Measurements from ENCODE around the gene PHF10.

DNA sequence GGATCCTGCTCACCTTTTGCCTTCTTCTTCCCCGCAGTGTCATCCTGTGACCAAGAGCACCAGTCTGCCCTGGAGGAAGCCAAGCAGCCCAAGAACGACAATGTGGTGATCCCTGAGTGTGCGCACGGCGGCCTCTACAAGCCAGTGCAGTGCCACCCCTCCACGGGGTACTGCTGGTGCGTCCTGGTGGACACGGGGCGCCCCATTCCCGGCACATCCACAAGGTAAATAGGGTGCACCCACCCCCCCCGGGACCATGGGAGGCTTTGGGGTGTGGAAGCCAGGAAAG is 157.7 kb downstream of the SMOC2 start:
- RRBS: no CpG with 5 or more reads among the region's 11 CpGs

DNA sequence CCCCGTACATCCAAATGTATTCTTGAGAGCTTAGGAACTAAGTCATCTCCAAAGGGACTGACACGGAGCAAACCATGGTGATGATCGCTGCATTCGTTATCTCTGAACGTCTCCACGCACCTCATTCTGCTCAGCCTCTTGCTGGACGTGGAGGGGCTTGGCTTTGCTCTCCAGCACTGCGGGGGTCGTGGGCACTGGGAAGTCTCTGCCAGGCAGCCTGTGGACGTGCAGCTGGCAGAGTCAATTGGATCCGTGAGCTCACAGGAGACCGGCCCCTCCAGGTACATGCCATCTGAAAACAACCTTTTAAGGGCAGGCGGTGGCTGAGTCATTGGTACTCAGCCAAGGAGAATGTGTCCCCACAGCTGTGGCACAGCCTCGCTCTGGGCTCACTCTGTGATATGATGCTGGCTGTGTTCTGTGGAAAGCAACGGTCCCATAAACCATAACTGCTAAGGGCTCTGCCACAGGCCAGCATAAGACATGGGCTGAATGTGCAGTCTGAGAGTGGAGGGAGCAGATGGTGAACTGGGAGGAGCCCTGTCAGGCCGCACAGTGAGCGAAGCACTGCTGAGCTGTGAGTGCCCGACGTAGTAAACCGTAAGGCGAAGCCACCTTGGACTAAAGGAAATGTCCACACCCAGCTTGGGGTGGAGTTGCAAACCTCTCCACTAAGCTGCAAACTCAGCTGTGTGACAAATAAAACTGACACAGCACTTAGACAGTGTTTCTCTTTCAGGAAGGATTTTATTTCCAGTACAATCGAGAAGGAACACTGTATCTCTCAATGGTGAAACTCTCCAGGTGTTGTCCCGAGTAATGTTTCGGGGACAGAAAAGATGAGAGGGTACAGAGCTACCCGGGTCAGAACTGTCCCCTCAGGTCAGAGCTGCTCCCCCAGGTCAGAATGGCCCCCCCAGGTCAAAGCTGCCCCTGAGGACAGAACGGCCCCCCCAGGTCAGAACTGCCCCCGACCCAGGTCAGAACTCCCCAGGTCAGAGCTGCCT is 375.8 kb downstream of the THBS2 start:
- RRBS: no CpG with 5 or more reads among the region's 27 CpGs

- RRBS: no CpG with 5 or more reads among the region's 5 CpGs
Measured at GRCh38 chr6:168950088-168950537, 303.5 kb downstream of the THBS2 start.

GRCh38 chr6:169141501-169142380 is 111.9 kb downstream of the THBS2 start:
- RRBS: no CpG with 5 or more reads among the region's 15 CpGs

DNA sequence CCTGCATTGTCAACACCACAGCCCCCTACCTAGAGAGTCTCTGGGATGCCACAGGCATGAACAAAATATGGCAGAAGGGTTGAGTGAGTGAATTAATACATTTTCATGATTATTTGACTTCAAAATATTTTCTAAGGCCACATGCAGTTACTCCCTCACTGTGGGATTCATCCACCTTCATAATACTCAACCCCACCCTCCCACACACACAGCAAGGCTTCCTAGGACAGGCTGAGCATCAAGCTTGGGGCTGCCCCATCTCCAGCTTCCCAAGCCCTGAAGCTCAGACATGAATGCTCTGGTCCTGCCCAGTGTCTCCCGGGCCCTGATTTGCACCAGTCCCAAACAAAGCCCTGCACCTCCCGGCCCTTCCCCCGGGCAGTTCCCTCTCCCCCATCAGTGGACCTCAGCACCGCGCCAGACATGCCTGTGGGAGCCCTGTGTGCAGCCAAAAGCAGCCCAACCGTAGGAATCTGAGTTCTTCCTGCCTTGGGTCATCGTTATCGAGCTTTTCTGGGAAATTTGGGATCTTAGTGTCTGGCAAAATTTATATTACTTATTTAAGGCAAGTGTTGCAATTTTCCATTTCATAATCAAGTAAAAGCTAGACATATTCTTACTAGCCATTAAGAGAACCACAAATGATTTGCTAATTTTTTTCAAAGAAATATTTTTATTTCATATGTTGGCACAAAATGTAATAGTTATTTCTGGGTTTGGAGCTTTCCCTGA is 63.5 kb downstream of the THBS2 start:
- RRBS: 25% methylated on average over 1 of the region's 8 CpGs

GRCh38 chr6:169252021-169252665 is 1.5 kb downstream of the THBS2 start:
- RRBS: no CpG with 5 or more reads among the region's 16 CpGs

DNA sequence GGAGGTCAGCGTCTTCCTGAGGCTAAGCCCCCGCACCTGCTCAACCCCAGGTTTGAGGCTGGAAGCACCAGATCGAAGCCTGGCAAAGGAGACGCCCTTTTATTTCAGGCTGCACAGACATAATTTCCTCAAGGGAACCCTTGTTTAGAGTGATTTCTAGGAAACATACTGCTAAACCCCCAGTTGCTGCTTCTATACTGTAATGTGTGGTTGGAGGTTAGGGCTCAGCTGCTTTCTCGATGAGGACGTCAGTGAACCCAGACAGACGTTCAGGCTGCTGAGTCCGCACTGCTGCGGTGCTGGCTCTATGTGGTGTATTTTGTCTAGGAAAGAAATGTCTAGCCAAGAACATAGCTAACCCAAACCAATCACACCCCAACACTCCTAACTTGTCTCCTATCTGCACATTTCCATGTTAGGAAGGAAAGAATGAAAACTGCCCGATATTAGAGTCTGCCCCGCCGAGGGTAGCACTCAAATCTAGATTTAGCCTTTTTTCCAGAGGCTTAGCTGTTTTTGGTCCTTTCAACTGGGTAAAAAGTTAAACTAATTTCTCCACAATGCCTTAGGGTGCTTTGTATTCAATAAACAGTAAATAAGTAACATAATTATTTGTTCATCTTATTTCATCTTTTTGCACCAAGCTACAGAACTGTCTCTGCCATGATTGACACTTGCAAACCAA is 66.0 kb upstream of the THBS2 start:
- RRBS: no CpG with 5 or more reads among the region's 12 CpGs

- RRBS: no CpG with 5 or more reads among the region's 6 CpGs
Measured at GRCh38 chr6:169339947-169340248, 86.3 kb upstream of the THBS2 start.

DNA sequence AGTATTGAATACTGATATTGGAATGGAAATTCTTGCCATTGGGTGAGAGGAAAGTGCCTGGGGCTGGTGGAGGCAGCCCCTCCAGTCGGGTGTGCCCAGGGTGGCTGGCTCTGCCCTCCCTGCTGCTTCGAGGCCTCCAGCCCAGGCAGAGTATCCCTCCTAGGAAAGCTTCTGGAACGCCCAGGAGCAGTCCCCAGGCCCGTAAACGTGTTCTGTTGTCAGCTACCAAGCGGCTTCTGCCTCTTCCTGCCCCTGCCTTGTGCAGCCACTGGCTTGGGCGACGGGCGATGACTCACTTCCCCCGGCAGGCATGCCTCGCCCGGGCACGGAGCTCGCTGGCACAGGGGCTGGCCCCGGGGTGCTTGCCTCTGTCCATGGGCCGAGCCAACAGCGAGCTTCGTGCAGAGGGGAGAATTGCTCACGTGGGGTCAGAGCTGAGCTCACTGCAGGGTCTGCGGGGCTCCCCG is 86.7 kb upstream of the THBS2 start:
- RRBS: 32% methylated on average over 4 of the region's 21 CpGs

- RRBS: no CpG with 5 or more reads among the region's 11 CpGs
Measured at GRCh38 chr6:169371325-169371918, 117.8 kb upstream of the THBS2 start.

DNA sequence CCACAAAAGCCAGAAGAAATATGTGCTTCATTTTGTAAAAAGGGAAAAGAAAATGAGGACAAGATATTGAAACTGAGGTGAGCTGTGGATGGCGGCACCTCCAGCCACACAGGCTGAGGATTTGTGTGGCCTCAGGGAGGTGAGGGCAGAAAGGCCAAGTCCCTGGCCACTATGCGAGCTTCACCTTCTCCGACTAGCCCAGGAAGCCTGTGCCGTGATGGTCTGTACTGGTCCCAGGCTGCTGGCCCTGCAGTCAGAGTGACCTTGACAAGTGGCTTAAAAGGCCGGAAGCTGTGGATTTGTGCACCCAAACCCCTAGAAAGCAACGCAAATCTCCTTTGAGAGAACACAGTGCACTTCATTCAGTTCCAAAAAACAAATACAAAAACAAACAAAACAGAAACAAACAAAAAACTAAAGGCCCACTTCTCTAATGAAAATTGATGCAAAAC is 48.1 kb downstream of the WDR27 start:
- RRBS: no CpG with 5 or more reads among the region's 6 CpGs

- RRBS: no CpG with 5 or more reads among the region's 2 CpGs
Measured at GRCh38 chr6:169718568-169719004, 5.7 kb downstream of the PHF10 start.

- RRBS: 3% methylated on average over 31 of the region's 134 CpGs
Measured at GRCh38 chr6:169724046-169724891, at the start of gene PHF10. Gene PHF10, minus strand, starts transcription at chr6:169724500.

DNA sequence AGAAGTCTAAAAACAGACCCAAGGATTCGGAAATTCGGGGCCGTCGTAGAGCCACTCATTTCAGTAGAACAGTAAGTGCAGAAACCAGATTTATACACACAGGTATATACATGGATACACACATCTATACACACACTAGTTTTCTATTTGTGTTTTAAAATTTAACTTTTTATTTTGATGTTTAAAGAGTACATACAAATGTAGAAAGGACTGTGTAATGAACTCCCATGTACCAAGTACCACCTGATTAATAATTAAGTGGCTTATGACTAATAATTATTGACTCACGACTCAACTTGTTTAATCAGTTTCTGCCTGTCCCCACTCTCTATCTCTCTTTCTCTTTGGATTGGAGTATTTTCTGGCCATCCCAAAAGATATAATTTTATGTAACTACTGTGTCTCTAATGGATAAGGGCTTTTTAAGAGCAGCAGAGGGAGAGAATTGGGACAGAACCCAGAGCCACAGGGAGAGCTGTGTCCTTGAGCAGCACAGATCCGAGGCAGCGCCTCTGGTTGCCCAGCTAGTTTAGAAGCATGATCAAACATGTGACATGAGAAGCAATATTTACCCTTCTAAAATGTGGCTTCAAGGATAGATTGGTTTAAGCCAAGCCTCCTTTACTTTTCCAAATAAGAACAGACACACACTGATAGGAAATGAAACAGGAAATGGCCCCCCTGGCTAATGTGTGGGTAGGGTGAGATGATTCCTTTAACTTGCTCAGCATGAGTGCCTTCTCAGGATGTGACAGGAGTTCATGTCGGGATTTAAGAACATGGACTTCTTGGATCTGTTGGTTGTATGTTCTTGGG is 80.9 kb downstream of the ERMARD start:
- RRBS: no CpG with 5 or more reads among the region's 8 CpGs

DNA sequence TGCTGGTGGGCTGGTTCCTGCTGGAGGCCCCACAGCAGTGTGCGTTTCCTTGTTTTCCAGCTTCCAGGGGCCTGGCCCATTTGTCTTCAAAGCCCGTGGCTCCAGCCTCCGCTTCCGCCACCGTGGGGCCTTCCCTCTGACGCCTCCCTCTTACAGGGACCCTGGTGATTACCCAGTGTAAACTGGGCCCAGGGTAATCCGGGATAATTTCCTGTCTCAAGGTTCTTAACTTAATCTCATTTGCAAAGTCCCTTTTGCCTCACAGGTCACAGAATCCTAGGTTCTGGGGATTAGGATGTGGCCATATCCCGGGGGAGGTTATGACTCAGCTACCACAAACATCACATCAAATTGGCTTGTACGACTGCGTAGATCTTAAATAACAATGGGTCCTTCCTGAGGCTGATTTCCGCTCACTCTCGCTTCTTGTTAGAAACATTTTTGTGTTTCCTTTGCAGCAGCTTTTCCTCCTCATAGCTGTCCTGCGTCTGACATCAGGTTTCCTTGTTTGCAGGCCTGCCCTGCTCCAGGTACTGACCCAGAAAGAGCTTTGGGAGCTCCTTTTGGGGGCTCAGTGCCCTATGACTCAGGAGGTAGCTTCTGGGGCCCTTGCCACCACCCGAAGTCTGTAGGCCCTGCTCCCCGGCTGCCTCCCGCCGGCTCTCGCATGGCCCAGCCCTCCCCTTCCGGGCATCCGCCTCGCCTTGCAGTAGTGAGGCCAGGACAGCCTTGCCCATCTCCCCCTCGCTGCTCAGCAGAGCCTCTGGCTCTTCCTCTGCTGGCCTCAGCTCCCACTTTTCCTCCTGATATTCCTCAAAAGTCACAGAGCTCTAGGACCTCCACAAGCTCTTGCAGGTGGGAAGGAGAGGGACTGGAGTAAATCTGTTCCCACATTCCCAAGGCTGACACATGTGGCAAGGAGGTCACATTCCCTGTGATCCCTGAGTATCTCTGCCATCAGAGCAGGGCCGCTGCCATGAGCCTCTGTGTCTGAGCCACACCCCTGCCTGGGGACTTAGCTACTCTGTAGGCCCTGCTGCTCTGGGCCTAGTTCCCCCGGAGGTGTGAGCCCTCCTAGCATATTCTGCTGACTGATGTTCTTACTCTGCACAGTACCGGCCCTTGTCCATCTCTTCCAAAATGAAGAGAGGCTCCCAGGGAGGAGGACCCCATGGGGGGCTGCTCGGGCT is 100.6 kb downstream of the ERMARD start:
- RRBS: 39% methylated on average over 2 of the region's 26 CpGs

- RRBS: no CpG with 5 or more reads among the region's 9 CpGs
Measured at GRCh38 chr6:169935310-169935573, 183.8 kb downstream of the ERMARD start.

GRCh38 chr6:170011063-170011872 is 259.8 kb downstream of the ERMARD start:
- RRBS: no CpG with 5 or more reads among the region's 22 CpGs

DNA sequence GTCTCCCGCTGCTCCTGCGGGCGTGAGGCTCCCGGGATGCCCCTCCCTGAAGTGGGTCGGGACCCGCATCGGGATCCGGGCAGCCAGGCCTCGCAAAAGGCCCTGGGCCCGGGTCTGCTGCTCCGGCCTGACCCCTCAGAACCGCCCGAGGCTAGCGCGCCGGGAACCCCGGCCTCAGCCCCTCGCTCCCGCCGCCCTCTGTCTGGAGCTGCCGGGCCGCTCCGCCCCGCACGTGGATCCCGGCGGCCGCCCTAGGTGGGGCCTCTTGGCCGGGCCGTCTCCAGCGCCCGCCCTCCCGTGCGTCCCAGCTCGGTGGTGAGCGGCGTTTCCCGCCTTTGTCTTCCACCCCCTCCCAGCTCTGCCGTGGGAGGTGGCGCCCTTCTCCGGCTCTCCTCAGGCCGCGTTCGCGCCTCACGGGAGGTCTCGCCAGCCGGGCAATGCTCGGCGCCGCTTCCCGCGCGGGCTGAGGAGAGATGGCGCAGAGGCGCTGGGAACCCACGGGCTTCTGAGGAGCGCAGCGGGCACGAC is 267.7 kb downstream of the DLL1 start:
- RRBS: 63% methylated on average over 28 of the region's 60 CpGs

GRCh38 chr6:170225136-170225683 is 65.7 kb downstream of the DLL1 start:
- RRBS: no CpG with 5 or more reads among the region's 12 CpGs

DNA sequence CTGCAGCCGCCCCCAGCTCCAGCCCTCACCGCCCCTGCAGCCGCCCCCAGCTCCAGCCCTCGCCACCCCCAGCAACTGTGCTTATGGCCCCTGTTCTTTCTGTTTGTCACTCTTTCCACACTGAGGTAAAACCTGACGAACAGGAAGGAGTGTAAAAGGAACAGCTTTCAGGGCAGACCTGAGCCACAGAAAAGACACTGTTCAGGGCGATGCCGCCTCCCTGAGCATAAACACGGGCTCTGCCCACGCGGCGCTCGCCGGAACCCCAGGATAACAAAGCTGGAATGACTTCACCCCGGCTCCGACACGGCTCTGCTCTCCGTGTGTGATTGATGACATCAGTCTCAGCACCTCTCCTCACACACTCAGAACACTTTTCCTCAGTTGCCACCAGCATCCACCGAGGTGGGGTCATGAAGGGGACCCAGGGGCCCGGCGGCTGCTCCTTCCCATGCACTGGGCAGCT is 43.8 kb downstream of the DLL1 start:
- RRBS: 15% methylated on average over 2 of the region's 20 CpGs

Data from UCH-1 (cell line).